ENCODE measurements around the gene OLFML3.

- PRO-cap: no peak
These were observed 54.3 kb downstream of the MAGI3 start for GRCh38 chr1:113444319-113445247.

DNA sequence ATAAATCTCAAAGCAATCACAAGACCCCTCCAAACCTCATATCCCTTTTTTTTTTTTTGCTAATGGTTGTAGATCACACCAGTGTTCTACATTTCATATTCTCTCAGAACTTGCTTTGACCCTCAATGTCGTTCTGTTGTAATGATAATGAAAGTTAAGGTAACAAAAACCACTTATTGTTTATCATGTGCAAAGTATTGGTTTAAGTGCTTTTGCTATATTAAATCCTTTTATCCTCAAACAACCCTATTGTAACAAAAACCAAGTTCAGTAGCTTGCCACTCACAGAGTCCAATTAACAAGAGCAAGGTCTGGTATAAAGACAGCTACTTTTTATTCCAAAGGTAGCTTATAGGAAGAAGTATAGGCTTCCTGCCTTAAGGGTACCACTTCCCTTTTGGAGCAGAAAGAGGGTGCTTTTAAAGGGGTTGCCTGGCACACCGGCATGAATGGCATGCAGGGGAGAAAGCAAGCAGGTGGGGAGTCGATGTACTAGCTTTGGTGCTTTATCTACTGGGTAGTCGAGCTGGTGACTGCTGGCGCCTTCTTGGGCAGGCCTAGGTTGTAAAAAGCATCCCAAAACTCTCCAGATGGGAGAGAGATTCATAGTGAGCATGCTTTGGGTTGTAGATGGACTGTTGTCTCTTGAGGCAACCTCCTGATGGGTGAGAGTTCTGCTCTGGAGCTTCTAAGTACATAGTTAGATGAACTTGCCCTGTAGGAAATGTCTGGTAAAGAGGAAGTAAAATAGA lies 116.2 kb downstream of the MAGI3 start:
- PRO-cap: no peak

GRCh38 chr1:113526082-113526680 lies 135.9 kb downstream of the MAGI3 start:
- PRO-cap: no peak

DNA sequence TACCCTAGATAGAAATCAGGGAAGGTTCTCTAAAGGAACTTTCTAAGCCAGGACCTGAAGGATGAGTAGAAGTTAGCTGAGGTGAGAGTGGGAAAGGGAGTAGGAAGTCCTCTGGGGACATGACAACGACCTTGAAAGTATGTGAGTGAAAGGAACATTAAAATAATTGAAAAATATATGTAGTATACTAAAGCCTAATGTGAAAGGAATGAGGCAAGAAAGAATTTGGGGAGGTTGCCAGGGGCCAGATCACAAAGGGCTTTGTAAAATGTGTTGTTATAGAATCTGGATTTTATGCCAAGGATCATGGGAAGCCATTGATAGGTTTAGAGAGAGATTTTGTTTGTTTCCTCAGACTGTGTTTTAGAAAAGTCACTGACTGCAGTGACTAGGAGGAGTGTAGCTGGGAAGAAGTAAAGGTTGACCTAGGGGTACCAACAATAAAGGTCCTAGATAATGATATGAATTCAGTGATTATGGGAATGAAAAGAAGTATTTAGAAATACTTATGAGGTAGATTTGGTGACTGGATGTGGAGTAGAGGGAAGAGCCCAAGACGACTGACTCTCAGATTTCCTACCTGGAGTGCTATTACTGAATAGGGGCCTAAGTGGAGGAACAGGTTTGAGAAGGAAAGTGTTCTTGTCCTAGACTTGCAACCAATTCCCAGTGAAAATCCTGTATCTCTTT lies 179.9 kb downstream of the PHTF1 start:
- PRO-cap: no peak

DNA sequence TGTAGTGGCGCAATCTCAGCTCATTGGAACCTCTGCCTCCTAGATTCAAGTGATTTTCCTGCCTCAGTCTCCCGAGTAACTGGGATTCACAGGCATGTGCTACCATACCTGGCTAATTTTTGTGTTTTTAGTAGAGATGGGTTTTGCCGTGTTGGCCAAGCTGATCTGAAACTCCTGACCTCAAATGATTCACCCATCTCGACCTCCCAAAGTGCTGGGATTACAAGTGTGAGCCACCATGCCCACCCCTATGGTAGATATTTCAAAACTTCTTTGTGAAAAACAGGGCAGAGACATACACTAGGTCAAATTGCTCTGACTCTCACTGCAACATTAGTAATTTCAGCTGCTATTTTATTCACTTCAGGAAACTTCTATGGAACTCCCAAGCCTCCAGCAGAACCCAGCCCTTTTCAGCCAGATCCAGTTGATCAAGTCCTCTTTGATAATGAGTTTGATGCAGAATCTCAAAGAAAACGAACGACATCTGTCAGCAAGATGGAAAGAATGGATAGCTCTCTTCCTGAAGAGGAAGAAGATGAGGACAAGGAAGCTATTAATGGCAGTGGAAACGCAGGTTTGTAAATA lies 174.2 kb downstream of the PHTF1 start:
- PRO-cap: no peak

- PRO-cap: no peak
These were observed 78.4 kb downstream of the PHTF1 start for GRCh38 chr1:113680773-113681405.

DNA sequence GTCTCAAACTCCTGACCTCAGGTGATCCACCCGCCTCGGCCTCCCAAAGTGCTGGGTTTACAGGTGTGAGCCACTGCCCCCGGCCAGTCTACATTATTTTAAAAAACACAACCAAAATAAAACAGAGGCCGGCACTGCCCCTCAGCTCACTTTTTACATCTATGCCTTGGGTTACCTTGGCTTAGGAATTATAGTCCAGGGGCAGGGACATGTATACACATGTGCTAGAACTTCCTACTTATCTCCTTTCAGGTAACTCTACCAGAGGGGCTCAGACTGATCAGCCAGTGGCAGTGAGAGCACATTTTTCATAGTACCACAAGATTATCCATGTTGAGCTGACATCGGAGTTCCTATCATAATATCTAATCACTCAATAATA lies 17.8 kb downstream of the BCL2L15 start:
- PRO-cap: no peak

- PRO-cap: no peak
These were observed 16.7 kb downstream of the BCL2L15 start for GRCh38 chr1:113870460-113871246.

DNA sequence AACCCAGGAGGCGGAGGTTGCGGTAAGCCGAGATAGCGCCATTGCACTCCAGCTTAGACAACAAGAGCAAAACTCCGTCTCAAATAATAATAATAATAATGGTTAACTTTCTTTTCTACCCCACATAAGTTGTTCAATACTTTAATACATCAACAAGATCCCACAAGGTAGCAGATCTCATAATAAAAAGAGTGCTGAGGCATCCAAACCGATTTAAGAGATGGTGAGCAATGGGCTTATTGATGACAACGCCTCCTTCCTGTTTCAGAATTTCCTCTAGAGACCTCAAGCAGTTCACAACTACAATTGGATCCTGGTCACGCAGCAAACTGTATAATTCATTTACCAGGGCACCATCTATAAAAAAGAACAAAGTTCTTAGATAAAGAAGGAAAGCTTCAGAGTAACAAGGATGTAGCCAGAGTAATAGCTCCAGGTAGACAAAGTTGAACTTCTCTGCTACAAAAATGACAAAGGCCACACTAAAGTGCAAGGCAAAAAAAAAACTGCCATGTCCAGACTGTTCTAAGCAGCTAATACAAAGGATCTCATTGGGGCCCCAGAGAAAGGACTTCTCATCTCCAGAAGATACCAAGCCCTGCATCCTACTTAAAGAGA lies 3.5 kb downstream of the AP4B1 start:
- PRO-cap: no peak

- PRO-cap: no peak
These were observed 2.9 kb downstream of the AP4B1 start for GRCh38 chr1:113901645-113902153.

GRCh38 chr1:113931227-113931926 lies 2.3 kb downstream of the HIPK1 start:
- PRO-cap: no peak

DNA sequence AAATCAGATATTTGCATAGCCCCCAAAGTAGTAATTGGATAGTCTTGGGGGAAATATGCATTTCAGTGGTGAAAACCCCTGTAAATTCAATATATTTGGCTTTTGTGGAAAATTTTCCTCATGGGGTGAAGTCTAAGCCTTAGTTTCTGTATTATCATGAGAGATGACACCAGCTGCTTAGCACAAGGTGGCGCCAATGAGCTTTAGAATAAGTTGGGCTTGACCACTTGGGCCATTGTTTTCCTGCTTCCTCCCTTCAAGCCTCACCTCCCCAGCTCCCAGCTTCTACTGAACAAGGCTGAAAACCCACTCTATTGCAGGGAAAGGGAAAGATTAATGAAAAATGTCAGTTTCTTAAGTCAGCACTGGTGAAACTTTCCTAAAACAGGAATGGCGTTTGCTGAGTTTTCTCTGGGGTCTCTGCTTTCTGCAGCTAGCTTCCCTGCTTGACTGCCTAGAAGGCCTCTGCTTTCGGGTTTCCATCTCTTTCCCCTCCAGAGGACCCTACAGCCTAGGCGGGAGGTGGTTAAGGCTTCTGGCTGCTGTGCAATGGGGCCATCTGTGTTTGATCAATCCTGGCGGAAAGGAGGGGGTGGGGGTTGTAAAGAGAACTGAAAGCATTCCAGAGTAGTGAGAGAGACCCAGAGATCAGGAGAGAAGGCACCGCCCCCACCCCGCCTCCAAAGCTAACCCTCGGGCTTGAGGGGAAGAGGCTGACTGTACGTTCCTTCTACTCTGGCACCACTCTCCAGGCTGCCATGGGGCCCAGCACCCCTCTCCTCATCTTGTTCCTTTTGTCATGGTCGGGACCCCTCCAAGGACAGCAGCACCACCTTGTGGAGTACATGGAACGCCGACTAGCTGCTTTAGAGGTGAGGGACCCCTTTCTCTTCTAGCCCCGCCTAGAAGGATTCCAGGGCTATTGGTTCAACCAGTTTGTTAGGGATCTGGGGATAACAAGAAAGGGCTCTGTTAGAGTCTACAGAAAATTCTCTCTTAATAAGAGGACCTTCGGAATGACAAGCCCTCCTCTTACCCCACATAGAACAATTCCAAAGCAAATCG lies at the start of gene OLFML3:
TSS of gene OLFML3 (plus strand) at position 716 of the 1,065 bp plus-strand sequence.
- PRO-cap: unidirectional peak, plus-strand start at position 744 of the sequence

- PRO-cap: no peak
These were observed 23.4 kb downstream of the OLFML3 start for GRCh38 chr1:114002597-114003245.

DNA sequence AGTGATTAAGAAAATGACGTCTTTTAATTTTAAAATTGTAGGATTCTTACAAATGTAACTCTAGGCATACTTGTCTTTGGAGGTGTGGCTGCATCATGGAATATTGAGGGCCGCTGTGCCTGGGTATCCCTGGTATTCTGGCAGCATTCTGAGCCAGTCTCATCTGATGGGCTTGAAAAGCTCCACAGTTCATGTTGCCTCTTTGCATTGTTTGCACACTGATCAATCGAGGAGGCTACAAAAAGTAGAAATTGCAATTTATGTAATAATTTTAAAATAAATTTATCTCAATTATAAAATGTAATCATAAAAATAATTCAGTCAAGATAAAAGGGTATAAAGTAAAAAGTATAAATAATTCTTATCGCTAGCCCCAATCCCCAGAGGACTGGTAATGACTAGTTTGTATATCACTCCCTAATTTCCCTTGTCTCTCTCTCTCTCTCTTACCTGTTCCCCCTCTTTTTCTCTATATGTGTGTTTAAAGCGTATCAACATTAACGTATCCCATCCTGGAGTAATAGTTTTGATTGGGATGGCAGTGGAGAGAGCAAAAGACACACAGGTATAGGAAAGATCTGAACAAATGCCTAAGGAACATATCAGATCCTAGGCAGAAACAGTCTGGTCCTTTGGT lies 86.4 kb downstream of the TRIM33 start:
- PRO-cap: no peak

- PRO-cap: no peak
These were observed 10.3 kb upstream of the NRAS start for GRCh38 chr1:114726770-114727304.

DNA sequence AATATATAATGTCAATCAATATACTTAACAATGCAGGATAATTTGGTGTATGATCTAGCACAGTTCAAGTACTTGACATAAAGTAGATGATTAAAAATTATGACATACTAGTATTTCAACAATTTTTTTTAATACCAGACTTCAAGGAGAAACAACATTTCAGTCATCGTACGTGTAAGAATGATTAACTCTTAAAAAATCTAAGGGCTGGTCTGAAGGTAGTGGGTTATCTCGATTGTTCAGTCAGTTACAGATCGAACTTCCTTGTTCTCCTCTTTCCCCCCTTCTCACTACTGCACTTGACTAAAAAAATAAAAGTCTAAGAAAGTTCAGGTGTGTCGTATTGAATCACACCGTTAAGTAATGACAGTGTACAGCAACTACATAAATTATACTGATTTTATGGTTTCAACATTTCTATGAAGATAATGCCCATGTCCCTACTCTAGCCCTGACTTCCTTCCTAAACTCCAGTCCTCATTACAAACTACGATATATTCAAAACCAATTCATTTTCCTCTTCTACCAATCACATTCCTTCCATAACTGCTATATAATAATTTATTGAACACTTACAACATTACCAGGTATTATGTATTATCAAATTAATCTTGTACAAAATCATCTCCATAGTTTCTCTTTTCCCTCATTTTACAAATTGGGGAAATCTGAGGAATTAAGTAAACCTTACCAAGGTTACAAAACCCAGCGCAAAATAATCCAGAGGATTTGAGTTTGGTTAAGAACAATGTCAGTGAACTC lies 11.1 kb upstream of the NRAS start:
- PRO-cap: no peak

DNA sequence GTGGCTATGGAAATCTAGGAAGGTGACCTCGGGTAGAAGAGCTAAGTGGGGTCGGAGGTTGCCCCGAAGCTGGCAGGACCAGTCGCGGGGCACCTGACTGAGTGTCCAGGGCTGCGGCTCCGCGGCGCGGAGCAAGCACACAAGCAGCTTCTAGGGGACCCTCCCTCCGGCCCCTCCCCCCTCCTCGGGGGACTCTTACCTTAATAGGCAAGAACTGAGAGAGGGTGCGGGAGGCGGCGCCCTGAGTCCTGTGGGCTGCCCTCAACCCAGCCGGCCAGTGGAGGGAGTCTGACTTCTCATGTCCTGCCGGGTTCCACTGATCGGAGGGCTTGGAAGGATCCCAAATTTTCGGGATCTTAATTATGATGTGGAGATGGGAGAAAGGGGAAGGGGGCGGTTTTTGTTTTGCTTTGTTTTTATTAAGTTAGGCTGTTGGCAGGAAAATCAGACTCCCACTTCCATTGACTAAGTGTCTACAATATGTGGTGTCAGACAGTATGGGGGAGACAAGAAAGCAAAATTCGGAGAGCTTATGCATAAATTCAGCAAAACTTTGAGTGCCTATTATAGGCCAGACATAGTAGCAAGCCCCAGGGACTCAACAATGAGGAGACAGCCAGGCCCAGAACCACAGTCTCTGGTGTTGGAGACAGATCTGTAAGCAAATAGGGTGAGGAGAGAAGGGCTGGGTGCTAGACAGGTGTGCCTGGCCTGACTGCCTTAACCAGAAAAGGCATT lies 701 bp upstream of the TSPAN2 start:
- PRO-cap: bidirectional peak, plus-strand start at position 269 of the sequence, minus-strand start at position 176 of the sequence

- PRO-cap: no peak
These were observed 79.3 kb upstream of the TSPAN2 start for GRCh38 chr1:115168703-115168886.

- PRO-cap: no peak
These were observed 25.1 kb downstream of the VANGL1 start for GRCh38 chr1:115666741-115667298.

DNA sequence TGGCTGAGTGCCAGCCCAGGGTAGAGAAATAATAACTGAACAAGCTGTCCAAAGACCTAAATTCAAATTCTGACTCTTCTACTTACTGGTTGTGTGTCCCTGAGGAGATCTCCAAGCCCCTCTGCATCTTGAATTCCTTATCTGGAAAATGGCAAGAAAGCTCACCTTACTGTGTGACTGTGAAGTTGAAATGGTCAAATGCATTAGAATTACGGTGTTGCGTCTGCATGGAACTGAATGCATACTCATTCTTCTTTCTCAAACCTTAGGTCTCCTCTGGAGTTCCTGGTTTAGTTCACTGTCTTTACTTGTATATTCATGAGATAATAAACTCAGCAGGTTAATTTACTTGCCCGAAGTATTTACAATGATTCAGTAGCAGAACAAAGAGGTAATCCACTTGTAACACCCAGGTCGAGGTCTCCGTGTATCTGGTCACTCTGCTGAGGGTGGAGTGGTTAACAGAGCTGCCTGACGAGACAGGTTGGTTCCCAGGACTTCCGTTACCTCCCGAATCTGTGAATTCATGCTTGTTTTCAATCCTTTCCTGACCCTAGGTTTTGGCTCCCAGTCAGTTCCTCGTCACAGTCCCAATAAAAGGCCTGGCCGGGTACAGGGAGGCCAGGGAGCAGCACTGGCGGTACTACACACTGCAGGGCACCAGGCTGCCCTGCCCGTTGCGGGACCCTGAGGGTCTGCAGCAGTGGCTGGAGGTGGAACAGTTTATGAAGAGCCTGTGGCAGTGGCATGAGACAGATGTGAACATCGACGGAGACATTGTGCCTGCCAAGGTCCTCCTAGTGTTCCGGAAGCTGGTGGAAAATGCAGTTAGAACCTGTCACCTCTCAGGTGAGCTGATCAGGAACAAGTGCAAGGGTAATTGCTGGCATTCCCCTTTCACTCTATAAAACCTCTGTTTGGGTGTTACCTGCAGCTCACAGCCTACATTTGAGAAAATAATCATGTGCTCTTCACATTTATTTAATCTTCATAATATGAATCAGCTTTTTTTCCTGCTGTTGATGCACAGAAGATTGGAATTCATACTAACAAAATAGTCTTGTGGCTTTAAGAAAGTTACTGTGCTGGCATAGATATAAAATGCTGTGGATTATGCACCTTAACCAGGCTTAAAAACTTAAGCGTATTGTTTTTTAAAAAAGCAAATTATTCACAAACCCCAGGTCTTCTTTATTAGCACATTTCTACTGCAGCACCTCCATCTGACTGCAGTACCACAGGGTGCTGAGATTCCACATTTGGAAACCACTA lies 12.7 kb downstream of the MAB21L3 start:
- PRO-cap: no peak

Data from ascending aorta (tissue), 1 donor.